T47D (cell line): ENCODE data around the genes CKAP2, ENSG00000285566 and PCDH9.

DNA sequence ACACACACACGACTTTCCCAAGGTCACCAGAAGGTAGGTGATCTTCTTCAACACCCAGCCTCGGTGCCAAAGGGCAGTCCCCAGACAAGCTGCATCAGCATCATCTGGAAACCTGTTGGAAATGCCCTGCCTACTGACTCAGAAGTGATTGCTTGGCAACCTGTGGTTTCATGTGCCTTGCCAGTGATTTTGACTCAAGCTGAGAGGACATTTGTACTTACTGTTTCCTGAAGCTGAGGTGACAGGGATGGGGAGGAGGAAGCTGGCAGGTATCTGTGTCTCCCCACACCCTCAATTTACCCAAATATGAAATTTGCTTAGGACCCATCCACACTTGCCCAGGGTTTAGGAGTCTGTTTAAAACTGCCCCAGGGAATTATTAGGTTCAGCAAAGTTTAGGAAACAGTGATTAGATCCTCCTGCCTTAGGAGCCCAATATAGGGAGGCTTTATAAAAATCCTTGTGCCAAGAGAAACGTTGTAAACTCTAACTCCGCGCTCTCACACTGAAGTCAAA lies 1.7 kb downstream of the DHRS12 start:
- RRBS, result no CpG with 5 or more reads among the region's 5 CpGs

GRCh38 chr13:51822168-51822513 lies 18.2 kb upstream of the DHRS12 start:
- RRBS, result no CpG with 5 or more reads among the region's 7 CpGs

DNA sequence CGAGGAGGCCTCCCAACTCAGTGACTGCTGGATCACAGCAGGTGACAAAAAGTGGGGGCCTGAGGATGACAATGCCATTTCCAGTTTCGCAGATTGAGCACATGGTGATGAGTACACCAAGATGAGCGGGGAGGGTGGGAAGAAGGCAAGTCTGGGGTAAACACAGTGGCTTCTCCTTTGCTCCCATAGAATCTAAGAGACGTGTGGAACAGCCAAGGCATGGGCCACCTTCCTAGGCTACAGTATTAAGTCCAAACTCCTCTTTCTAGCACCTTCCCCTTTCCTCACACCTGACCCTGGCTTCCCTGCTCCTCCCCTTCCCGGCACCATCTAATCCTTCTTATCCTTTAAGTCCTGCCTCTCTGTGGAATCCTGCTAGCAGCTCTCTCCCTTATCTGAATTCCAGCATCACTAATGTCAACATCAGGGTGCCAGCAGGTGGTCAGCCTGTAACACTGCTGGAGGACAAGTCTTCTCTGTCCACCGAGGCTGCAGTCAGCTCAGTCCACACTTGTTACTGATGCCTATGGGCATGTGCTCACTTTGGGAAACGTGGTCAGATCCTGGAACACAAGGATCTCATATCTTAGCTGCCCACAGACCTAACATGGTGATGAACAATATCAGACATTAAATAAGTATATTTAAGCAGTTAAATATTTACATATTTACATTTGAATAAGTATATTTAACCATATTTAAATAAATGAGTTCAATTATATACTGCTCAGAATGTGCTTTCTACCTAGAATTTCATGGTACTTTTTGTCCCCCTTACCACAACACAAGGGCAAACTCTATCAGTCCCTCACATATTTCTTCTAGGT lies 13.3 kb downstream of the ATP7B start:
- RRBS, result no CpG with 5 or more reads among the region's 7 CpGs

DNA sequence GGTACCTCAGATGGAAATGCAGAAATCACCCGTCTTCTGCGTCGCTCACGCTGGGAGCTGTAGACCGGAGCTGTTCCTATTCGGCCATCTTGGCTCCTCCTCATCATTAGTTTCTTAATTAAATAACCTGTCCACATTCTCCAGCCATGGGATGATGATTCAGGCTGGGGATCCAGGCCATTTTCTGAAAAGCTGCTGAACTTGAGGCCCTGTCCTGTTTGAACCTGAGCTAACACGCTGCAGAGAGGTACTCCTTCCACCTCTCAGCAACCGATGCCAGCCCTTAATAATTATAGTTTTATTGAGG lies 116.1 kb upstream of the NEK3 start:
- RRBS, result no CpG with 5 or more reads among the region's 8 CpGs

DNA sequence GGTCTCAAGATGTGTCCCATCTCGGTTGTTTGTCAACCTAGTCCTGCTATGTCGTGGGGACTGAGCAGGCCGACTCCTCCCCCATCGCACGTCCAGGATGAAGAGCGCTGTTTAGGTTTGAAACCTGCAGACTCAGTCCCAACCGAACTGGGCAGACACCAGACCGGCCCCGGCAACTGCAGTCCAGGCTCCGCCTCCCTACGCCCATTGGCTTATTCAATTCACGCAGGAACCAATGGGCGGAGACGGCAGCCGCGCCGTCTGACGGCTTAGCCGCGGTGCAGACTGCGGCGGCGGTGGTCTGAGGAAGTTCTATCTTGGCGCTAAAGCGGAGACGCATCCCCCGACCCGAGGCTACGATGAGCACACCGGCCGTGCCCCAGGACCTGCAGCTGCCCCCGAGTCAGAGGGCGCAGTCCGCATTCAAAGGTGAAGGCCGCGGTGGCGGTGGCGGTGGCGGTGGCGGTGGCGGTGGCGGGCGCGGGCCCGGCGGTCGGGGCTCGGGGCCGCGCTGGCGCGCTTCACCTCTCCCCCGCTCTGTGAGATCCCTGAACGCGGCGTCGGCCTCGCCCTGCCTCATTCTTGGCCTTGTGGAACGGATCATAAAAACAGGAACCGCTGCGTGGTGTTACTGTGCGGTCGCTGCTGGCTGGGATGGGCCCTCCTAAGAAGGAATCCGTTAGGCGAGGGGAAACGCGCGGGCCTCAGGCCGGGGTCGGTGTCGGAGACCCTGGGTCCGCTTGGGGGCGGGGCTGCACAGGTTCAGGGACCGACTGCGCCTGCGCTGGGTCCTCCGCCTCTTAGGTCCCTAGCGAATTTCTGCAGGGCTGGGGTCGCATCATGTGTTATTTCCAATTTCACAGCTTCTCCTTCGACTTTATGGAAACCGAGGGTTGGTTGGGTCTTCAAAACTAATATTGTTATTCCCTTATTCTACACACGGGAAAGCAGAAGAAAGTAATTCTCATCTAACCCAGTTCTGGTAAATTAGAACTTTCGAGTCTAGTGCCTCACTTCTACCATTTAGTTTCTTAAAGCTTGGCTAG lies at the start of gene CKAP2:
CKAP2 (plus strand) TSS at position 281 of the 1,046 bp plus-strand sequence.
- RRBS, result 0% methylated on average over 7 of the region's 83 CpGs

DNA sequence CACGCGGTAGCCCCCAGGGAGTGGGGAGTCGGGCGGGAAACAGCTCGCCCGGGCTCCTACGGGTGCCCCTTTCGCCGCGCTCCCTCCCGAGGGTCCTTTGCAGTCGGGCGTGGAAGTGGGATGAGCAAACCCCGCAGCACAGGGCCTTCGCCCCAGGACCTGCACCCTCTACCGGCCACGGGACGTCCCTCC lies 478 bp downstream of the CNMD start:
- RRBS, result 50% methylated on average over 8 of the region's 18 CpGs

- RRBS, result no CpG with 5 or more reads among the region's 5 CpGs
Measured at GRCh38 chr13:55410429-55410943, 1730.2 kb upstream of the PRR20A start.

DNA sequence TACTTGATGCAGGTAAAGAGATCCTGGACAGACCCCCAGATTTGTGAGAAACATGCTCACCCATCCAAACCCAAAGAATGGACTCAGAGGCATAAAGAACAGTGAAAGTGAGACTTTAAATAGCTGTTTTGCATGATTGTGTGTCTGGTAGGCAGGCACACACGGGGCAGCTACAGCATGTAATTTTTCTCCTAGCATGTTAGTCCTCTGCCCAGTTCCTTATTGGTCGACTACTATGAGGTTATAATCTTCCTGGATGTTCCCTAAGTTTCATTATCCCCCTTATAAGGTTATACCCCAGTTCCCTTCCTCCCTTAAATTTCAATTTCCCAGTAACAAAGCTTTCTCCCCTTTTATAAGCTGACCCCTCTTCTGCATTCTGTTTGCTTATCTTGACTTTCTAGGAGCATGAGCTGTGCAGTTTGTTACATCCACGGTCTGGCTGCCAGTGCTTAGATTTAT lies 1261.0 kb upstream of the PRR20A start:
- RRBS, result no CpG with 5 or more reads among the region's 3 CpGs

GRCh38 chr13:63832972-63833238 lies at the start of gene ENSG00000285566:
TSS of gene ENSG00000285566 (minus strand) at chr13:63833053.
- RRBS, result no CpG with 5 or more reads among the region's 3 CpGs

GRCh38 chr13:67229919-67230778 lies at the start of gene PCDH9:
TSS of gene PCDH9 (minus strand) at chr13:67230336.
- RRBS, result 71% methylated on average over 38 of the region's 63 CpGs

- RRBS, result no CpG with 5 or more reads among the region's 5 CpGs
Measured at GRCh38 chr13:67686209-67686408, 456.0 kb upstream of the PCDH9 start.

DNA sequence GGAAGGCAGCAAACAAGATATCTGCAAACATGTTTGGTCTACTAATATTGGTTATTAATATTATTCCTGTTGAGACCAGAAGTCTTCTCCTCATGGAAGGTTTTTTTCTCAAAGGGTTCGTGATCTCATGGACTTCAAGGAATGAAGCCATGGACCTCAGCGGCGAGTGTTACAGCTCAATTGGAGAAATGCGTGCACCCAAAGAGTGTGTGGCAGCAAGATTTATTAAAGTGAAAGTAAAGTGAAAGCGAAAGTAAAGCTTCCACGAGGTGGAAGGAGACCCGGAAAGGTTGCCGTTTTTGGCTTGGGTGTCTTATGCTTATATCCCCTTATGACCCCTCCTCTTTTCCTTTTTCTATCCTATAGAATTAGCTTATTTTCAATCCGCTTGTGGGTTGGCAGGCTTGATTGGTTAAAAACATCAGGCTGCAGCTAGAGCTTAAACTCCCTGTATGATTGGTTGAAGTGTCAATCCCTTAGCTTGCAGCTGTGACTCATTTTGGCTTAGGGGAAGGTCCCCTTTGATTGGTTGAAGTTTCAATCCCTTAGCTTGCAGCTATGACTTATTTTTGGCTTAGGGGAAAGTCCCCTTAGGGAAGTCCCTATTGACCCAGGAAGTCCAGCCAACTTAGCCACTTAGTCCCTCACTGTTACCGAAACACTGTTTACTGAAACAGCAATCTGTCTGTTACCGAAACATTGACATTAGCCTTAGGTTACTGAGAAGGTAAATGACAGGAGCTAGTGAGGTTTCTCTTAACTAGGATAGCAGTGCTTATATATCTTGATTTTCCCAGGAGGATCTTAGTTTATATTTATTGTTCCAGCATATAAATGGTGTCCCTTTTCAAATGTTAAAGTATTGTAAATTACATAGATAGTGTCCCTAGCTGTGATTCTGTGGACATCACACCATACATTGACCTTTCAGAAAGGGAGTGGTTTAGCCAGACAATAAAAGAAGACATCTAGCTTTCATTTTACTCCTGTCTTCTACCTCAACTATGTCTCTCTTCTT lies 575.9 kb downstream of the DACH1 start:
- RRBS, result no CpG with 5 or more reads among the region's 11 CpGs

GRCh38 chr13:71625620-71626178 lies 241.3 kb downstream of the DACH1 start:
- RRBS, result no CpG with 5 or more reads among the region's 1 CpG

DNA sequence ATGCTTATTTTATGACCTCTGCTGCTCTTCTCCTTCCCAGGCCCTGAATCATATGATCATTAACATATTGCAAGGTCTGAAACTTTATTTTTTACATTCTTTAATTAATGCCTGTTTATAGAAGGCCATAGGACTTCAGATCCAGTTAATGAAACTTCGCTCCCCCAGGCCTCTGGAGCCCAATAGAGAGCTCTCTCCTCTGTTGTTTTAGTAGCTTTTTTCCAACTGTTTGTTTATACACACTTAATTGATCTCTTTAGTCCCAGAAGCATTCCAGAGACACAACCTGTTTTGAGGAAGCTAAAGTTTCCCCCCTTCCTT lies 68.3 kb downstream of the DACH1 start:
- RRBS, result no CpG with 5 or more reads among the region's 1 CpG

DNA sequence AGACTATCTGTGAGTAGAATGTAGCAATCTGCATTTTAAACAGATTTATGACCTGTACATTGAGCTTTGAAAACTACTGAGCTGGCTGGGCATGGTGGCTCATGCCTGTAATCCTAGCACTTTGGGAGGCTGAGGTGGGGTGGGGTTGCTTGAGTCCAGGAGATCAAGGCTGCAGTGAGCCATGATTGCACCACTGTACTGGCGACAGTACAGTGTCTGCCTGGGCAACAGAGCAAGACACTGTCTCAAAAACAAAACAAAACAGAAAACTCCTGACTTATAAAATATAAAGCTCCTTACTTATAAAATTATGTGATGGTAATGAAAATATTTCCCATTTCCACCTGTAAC lies 235.3 kb downstream of the KLF5 start:
- RRBS, result no CpG with 5 or more reads among the region's 1 CpG

DNA sequence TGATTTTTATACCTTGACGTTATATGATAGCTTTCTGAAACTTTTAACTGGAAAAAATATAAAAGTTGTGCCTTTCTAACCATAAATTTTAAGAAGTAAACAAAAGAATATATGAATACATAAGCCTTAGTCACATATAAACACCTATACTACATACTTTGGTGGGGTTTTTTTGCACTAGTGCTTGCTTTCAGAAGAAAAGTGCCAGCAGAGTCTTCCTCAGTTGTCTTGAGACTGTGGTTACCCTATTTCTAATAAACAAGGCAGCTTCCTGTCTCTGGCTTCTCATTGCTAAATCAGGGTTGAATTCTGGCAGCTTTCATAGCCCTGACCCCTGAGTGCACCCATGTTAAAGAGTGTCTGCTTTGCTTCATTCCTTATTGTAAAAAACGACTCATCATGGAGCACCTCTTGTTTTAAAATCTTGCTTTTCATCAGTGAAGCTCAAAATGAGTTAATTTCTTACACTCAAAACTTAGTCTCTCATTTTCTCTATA lies 1003.1 kb downstream of the KLF5 start:
- RRBS, result no CpG with 5 or more reads among the region's 2 CpGs

GRCh38 chr13:75194612-75195103 lies 287.3 kb downstream of the TBC1D4 start:
- RRBS, result no CpG with 5 or more reads among the region's 3 CpGs

GRCh38 chr13:75368040-75368790 lies 113.8 kb downstream of the TBC1D4 start:
- RRBS, result no CpG with 5 or more reads among the region's 6 CpGs